AG10803 (cell line): ENCODE measurements around the gene ANKRD30B.

GRCh38 chr18:12944811-12945263 is 3.0 kb upstream of the SEH1L start:
- RRBS = no CpG with 5 or more reads among the region's 6 CpGs

DNA sequence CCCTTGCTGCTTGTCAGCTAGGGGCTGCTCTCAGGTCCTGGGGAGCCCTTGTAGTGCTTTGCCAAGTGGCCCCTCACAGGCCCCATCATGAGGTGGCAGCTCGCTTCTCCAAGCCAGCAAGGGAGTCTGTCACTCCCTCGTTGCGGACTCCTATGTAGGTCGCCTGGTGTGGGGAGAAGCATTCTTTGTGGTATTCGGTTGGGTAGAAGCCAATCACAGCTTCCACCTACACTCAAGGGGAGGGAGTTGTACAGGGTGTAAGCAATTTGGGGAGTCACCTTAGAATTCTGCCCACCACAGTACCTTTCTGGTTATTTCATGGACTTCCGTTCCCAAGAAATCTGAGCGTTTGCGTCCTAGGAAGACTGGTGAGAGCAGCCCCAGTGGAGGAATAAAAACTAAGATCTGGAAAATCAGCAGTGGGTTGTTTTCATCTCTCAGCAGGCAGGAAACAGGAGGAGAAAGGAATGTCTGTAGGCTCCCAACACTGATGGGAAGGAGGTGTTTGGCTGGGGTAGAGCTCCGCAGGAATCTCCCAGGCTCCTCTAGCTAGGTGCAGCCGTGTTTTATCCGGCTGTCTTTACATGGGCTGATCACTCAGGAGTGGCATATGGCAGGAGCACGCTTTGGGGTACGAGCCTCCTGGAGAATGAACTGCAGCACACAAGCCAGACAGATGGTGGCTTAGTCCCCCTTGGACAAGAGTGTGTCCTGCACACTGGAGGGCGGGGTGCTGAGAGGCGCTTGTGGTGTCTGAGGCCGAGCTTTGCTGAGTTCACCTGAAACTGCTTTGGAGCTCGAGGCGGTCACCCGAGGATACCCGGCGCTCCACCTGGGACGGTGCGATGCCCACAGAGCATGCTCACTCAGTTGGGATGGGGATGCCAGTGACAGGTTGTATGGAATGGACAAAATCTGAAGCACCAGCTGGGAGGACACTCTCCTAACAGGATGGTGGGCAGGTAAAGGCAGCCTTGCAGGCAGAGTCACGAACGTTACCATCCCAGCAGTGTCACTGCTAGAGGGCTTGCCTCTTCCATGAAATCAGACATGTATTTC is 58.4 kb downstream of the LDLRAD4 start:
- RRBS = no CpG with 5 or more reads among the region's 25 CpGs

GRCh38 chr18:13279239-13279545 is 60.6 kb downstream of the LDLRAD4 start:
- RRBS = no CpG with 5 or more reads among the region's 11 CpGs

GRCh38 chr18:13290837-13291777 is 72.5 kb downstream of the LDLRAD4 start:
- RRBS = no CpG with 5 or more reads among the region's 17 CpGs

- RRBS = no CpG with 5 or more reads among the region's 9 CpGs
These were observed 162.7 kb downstream of the LDLRAD4 start for GRCh38 chr18:13381236-13381702.

GRCh38 chr18:13417850-13418922 is 199.6 kb downstream of the LDLRAD4 start:
- RRBS = 75% methylated on average over 3 of the region's 14 CpGs

DNA sequence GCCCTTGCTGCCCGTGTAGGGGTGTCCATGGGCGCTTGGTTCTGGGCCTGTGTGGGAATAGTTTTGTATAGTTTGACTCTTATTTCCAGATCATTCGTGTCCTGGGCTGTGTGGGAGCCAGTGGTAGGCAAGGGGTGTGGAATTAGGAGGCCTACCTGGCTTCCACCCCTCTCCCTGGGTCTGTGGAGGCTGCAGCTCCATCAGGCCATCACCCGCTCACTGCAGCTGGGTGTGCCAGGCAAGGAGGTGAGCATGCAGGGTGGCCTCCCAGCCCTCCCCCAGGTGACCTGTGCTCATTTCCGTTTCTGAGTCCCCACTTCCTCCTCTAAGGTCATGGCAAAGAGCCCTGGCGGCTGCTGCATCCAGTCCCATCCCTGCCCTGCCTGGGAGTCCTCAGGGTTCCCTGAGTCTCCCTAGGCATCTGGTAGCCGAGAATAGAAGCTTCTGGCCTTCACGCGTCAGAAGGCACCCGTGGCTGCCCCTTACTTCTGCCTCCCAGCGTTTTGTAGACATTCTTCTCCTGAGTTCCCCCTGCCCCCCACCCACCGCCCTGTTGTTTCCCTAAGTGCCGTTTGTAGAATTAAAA is 202.7 kb downstream of the LDLRAD4 start:
- RRBS = no CpG with 5 or more reads among the region's 13 CpGs

GRCh38 chr18:13435556-13435849 is 216.9 kb downstream of the LDLRAD4 start:
- RRBS = no CpG with 5 or more reads among the region's 2 CpGs

DNA sequence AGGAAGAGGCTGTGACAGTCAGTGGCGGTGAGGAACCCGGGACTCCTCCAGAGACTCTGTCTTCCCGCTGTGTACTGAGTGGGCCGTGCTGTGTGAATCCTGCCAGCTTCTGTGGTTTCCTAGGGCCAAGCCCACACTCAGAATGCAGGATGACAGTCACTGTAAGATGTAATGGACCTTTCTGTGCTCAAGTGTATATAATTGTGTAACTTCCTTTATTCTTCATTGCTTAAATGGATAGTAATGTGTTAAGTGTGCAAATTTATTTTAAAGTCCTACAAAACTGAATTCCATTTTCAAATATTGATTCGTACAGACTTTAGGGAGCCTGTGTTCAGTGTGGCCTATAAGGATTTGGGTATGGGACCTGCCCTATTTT is 218.6 kb downstream of the LDLRAD4 start:
- RRBS = no CpG with 5 or more reads among the region's 5 CpGs

GRCh38 chr18:13549022-13550092 is 177.0 kb downstream of the FAM210A start:
- RRBS = no CpG with 5 or more reads among the region's 12 CpGs

GRCh38 chr18:13576697-13578032 is 149.2 kb downstream of the FAM210A start:
- RRBS = no CpG with 5 or more reads among the region's 20 CpGs

- RRBS = no CpG with 5 or more reads among the region's 11 CpGs
These were observed 103.0 kb downstream of the FAM210A start for GRCh38 chr18:13623335-13623840.

- RRBS = no CpG with 5 or more reads among the region's 5 CpGs
These were observed 47.4 kb downstream of the FAM210A start for GRCh38 chr18:13678886-13679496.

- RRBS = no CpG with 5 or more reads among the region's 4 CpGs
These were observed 34.7 kb downstream of the RNMT start for GRCh38 chr18:13760990-13761798.

DNA sequence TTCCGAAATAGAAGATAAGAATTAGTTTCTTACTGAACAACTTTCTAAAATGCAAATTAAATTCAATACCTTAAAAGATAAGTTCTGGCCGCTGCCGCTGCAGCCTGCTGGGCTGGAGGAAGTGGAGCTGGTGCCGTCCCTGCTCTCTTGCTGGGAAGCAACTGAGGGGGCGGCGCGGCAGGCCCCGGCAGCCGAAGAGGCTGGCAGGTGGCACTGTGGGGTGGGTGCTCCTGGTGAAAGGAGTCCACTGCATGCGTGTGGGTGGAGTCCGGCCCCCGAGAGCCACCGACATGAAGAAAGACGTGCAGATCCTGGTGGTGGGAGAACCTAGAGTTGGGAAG is 89.5 kb upstream of the ZNF519 start:
- RRBS = 50% methylated on average over 2 of the region's 14 CpGs

DNA sequence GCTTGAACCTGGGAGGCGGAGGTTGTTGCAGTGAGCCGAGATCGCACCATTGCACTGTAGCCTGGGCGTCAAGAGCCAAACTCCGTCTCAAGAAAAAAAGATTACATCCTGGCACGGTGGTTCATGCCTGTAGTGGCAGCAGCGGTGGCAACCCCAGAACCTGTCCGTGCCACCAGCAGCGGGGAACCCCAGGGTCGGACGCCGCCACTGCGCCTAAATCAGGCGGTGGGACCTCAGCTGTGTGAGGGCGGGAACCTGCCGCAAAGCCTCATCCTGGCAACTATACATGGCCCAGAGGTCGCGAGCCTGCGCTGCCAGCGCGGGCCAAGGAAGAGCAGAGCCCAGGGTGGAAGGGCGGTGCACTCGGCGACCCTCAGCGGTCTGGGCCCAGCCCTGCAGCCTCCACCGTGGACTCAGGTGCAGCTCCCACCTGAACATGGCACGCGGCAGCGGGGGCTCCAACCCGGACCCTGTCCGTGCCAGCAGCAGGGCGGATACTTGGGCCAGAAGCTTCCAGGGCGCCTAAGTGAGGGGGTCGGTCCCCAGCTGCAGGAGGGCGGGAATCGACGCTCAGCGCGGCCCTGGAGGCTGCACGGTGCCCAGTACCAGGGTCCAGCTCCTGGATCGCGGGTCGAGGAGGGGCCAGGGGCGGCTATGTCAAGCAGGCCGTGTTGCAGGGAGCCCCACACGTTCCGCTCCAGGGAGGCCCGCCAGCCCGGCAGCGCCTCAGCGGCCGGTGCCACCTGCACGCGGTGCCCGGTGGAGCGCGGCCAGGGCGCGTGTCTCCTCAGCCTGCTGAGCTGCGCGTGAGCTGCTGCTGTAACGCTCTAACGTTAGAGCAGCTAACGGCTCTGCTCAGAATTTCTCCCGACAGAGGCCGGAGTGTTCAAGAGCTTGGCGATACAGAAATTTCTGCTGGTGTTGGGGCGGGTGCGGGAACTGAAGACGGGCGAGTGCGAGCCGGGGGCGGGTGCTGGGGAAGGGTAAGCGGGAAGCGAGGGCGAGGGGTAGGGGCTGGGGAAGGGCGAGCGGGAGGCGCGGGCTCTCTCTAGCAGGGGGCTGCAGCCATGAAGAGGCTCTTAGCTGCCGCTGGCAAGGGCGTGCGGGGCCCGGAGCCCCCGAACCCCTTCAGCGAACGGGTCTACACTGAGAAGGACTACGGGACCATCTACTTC is at the start of gene ANKRD30B:
Gene ANKRD30B, plus strand, starts transcription at position 820 of the 1,175 bp plus-strand sequence.
- RRBS = 15% methylated on average over 12 of the region's 89 CpGs

DNA sequence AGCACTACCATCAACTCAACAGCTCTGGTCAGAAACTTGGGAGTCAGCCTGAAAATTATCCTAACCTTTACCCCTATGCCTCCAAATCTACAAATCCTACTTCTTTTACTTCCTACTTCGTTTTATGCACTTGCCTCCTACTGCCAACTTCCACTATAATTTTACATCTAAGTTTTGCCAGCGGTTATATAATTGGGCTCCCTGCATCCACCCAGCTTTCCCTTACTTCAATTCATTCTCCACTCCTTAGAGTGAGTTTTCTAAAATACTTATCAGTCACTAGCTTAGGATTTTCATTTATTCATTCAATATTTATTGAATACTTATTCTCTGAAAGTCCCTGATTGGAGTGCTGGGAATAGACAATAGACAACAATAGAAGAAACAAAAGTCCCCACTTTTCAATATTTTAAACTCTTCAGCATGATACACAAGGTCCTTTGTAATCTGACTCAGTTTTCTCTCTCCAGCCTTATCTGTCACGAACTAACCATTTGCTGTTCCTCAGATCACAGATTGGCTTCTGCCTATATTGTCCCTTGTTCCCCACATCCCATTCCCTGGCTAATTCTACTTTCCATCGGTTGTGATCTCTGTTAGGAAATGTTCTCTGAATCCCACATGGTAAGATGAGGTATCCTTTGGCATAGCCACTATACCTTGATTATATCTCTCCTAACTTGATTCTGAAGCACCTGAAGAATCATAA is 134.6 kb downstream of the ROCK1 start:
- RRBS = no CpG with 5 or more reads among the region's 4 CpGs

DNA sequence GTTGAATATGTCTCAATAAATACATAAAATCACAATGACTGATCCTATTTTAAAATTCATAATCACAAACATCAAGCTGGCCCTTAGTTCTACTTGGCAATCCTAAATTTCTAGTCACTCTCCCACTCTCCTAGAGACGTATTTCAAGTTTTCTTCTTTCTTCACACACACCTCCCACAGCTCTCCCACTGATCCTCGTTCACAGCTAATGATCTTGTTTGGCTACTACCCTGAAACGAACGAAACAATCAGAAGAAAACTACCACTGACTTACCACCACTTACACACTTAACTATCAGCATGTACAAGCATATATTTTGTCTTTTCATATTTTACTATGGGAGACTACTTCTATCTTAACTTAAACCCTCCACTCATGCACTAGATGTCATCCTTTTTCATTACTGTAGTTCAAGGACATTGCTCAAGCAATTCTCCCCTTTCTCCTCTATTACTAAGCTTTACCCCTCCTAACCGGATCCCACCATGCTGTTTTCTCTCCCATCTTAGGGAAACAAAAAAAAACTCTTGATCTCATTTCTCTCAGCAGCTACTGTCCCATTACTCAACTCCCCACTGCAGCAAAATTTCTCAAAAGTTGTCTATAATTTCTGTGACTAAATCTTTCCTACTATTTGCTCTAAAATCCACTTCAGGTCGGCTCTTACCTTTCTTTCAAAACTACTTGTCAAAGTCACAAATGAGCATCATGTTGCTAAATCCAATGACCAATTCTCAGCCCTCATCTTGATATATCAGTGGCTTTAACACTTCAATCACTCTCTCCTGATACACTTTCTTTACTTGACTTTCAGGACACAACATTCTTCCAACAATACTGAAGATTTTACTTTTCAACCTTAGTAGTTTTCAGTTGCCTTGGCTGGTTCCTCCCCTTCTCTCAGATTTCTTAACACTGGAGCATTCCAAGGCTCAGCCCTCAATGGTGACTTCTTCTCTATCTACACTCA is 56.1 kb downstream of the ROCK1 start:
- RRBS = no CpG with 5 or more reads among the region's 6 CpGs

DNA sequence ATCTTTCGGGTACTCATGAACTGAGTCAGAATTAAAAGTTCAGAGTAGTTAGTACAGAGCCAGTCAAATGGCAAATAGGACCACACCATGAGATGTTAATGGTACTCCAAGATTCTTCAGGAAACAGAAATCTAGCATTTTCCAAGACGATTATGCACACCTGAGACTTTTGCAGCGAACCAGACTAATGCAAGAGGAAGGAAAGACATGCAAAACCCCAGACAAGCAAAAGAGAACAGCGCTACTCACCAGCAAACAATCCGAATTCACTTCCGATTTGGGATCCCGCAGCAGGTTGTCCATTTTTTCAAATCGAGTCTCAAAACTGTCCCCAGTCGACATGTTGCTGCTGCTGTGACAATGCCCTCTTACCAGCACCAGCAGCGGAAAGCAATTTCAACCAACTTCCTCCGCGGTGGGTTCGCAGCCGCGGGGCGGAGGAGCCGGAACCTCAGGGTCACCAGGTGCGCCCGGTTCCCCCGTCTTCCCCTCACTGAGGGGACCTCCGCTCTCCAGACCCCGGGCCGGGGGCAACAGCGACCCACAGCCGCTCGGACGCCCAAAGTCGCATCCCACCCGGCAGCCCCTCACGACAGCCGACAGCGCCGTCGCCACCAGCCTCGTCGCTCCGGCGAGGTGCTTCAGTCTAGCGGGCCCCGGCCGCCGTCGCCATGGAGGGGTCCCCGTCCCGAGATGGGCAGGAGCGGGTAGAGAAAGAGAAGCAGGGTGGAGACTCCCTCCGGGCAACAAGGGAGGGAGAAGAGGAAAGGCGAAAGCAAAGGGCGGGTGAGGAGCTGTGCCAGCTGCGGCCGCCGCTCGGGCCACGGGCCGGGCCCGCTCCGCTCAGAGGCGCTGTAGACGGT is 813 bp downstream of the ROCK1 start:
- RRBS = 1% methylated on average over 33 of the region's 59 CpGs

- RRBS = 5% methylated on average over 7 of the region's 52 CpGs
These were observed 623 bp upstream of the GREB1L start for GRCh38 chr18:21241234-21241984.